ENCODE data around the gene CHRNA5.

DNA sequence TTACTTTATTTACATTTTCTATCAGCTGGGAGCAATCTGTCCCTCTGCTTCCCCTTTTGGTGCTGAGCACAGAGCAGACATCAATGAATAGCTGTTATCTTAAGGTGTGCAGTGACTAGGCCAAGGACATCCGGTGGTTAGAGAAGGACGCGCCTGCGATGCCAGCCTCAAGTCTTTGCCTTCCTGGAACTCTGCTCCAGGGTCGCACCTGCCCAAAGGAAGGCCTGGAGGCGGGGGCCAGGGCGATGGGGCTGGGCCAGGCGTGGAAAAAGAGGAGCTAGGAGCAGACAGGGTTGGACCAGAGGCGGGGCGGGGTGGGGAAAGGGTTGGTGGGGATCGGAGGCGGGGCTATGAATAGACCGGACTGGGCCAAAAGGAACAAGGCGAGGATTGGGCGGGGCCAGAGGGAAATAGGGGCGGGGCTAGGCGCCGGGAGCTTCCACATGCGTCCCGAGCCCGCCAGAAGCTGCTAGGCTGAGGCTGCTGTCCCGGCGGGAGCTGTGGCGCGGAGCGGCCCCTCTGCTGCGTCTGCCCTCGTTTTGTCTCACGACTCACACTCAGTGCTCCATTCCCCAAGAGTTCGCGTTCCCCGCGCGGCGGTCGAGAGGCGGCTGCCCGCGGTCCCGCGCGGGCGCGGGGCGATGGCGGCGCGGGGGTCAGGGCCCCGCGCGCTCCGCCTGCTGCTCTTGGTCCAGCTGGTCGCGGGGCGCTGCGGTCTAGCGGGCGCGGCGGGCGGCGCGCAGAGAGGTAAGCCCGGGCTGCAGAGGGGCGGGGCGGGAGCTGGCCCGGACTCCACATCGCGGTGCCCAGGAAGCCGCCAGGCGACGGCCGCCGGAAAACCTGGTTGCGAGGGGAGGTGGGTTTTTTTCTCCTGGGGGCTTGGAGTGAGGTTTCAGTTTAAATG is at the start of gene CHRNA5:
Gene CHRNA5 (plus strand): TSS at position 442 of the 904 bp plus-strand sequence.
- PRO-cap, 6 experiments: peak in 4 of 6 experiments; most common plus-strand start position 462 of the sequence (in 2); most common minus-strand start position 193 of the sequence (in 1)
- RAMPAGE, long total RNA, 2 experiments: no peak in any of the 2 experiments
- RRBS: 2% methylated on average over 17 of the region's 75 CpGs

- PRO-cap, 6 experiments: no peak in any of the 6 experiments
- RAMPAGE, long total RNA, 2 experiments: no peak in any of the 2 experiments
- RRBS: no CpG with 5 or more reads among the region's 3 CpGs
Observed at GRCh38 chr15:78650966-78651400, 10.0 kb upstream of the CHRNB4 start.

- PRO-cap, 6 experiments: no peak in any of the 6 experiments
- RAMPAGE, long total RNA, 2 experiments: no peak in any of the 2 experiments
- RRBS: no CpG with 5 or more reads among the region's 10 CpGs
Observed at GRCh38 chr15:78726862-78727359, 84.4 kb downstream of the ADAMTS7 start.

GRCh38 chr15:78727599-78728018 is 83.7 kb downstream of the ADAMTS7 start:
- PRO-cap, 6 experiments: no peak in any of the 6 experiments
- RAMPAGE, long total RNA, 2 experiments: no peak in any of the 2 experiments
- RRBS: no CpG with 5 or more reads among the region's 5 CpGs

DNA sequence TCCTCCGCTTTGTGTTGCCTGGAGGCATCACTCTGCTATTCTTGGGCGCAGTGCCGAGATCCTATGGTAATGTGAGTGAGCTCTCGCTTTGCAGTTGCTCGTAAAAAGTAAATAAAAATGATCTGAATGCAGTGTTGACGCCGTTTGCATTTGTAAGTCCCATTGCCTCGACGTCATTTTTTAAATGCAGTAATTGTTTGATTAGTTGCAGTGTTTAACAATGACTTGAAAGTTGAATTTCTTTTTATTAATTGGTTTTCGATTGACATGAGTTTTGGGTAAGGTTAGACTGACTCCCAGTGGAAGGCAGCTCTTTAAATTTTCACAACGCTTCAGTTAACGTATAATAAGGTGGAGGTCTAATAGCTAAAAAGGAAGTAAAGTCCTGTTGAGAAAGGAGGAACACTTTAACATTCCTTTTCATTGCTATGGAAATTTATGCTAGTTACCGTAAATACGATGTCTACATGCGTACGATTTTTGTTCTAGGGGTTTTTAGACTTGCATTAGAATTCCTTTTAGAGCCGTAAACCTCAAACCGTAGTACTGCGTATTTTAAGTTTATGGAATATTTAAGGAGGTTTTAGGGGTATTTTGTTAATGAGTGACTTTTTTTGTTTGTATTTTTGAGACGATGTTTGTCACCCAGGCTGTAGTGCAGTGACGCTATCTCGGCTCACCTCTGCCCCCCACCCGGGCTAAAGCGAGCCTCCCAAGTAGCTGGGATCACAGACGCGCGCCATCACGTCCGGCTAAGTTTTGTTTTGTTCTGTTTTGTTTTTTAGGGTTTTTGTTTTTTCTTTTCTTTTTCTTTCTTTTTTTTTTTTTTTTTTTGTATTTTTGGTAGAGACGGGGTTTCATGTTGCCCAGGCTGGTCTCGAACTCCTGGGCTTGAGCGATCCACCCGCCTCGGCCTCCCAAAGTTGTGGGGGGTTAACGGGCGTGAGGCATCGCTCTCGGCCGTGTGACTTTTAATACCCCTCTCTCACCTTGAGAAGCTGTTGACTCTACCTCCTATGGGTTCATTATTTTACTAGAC is 1.4 kb downstream of the MORF4L1 start:
- PRO-cap, 6 experiments: peak in 2 of 6 experiments; most common minus-strand start position 684 of the sequence (in 2)
- RAMPAGE, long total RNA, 2 experiments: no peak in any of the 2 experiments
- RRBS: no CpG with 5 or more reads among the region's 39 CpGs

DNA sequence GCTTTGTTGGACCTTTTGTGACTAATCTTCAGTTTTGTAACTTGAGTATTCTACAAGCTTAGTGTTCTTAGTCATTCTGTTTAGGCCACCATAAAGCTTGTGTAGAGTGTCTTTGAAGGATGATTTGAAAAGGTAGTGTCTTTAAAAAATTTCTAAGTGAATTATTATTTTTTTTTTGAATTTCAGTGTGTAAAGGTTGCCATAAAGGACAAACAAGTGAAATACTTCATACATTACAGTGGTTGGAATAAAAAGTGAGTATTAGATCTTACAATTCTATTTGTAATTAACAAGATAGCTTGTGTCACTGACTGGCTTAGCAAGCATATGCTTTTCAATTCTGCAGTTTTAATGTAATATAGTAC is 7.6 kb downstream of the MORF4L1 start:
- PRO-cap, 6 experiments: no peak in any of the 6 experiments
- RAMPAGE, long total RNA, 2 experiments: no peak in any of the 2 experiments

GRCh38 chr15:78881802-78882229 is 9.1 kb downstream of the MORF4L1 start:
- PRO-cap, 6 experiments: no peak in any of the 6 experiments
- RAMPAGE, long total RNA, 2 experiments: no peak in any of the 2 experiments
- RRBS: no CpG with 5 or more reads among the region's 1 CpG

GRCh38 chr15:78901976-78902850 is 29.5 kb downstream of the MORF4L1 start:
- PRO-cap, 6 experiments: peak in 3 of 6 experiments; most common plus-strand start chr15:78902407 (in 3)
- RAMPAGE, long total RNA, 2 experiments: no peak in any of the 2 experiments
- RRBS: no CpG with 5 or more reads among the region's 10 CpGs

DNA sequence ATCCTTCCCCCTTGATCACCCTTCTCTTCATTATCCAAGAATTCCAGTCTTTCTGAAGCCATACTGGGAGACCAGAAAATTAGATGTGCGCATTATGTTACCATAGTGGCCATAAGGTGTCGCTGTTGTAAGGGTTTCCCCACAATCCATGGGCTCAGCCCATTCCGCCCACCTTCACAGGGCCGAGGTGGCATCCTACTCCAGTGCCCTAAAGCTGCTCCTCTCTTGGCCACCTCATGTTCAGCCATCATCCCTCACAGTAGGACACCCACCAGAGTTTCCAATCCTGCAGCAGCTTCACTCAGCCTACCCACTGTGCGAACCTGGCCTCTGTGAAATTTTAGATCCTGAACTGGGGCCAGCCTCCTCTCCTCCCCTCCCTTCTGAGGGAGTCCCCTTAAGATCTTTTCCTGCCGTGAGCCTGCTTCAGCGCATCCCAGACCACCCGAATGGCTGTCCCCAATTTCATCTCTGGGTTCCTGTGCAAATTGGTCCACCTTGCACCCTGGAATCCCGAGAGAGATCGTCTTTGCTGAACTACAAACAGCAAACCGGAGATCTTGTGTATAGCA is 34.9 kb downstream of the CTSH start:
- PRO-cap, 6 experiments: no peak in any of the 6 experiments
- RAMPAGE, long total RNA, 2 experiments: no peak in any of the 2 experiments
- RRBS: no CpG with 5 or more reads among the region's 11 CpGs

GRCh38 chr15:79036883-79037263 is 53.7 kb downstream of the RASGRF1 start:
- PRO-cap, 6 experiments: no peak in any of the 6 experiments
- RAMPAGE, long total RNA, 2 experiments: no peak in any of the 2 experiments
- RRBS: no CpG with 5 or more reads among the region's 3 CpGs

GRCh38 chr15:79635148-79635518 is 203.0 kb downstream of the MINAR1 start:
- PRO-cap, 6 experiments: no peak in any of the 6 experiments
- RAMPAGE, long total RNA, 2 experiments: no peak in any of the 2 experiments
- RRBS: no CpG with 5 or more reads among the region's 2 CpGs

- PRO-cap, 6 experiments: peak in 1 of 6 experiments; most common plus-strand start chr15:80402666 (in 1)
- RAMPAGE, long total RNA, 2 experiments: no peak in any of the 2 experiments
- RRBS: no CpG with 5 or more reads among the region's 2 CpGs
Observed at GRCh38 chr15:80402352-80402719, 1.8 kb upstream of the ARNT2 start.

DNA sequence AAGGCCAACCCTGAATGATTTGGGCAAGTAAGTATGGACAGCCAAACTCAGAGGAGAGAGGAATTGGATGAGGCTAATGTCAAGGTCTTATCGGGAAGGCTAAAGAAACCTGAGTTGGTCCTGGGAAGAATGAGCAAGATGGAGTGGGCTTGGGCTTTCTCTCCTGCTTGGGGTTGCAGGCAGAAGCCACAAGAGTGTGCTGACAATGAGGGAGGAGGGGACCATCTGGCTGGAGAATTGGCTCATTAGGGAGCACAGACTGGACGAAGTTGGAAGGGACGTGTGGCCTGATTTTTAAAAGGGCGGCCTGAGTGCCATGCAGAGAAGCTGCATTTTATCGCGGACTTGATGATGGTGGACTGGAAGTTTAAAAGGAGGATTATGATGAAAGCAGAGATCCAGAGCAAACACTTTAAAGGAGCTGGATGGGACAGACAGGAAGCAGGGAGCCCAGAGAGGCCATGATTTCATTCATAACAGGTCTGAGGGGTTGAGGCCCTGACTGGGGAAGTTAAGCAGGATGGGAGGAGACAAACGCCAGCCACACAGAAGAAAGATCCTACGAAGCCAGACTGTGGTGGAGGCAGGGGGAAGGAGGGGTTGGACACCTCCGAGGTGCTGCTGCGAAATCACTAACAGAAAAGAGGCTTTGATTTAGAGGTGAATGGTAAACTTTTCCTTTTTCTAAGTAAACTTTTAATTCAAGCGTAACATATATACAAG is 23.6 kb downstream of the TLNRD1 start:
- PRO-cap, 6 experiments: peak in 3 of 6 experiments; most common plus-strand start position 540 of the sequence (in 2); most common minus-strand start position 484 of the sequence (in 1)
- RAMPAGE, long total RNA, 2 experiments: no peak in any of the 2 experiments
- RRBS: no CpG with 5 or more reads among the region's 11 CpGs

- PRO-cap, 6 experiments: no peak in any of the 6 experiments
- RAMPAGE, long total RNA, 2 experiments: no peak in any of the 2 experiments
- RRBS: no CpG with 5 or more reads among the region's 42 CpGs
Observed at GRCh38 chr15:81994950-81996045, 50.5 kb downstream of the MEX3B start.

DNA sequence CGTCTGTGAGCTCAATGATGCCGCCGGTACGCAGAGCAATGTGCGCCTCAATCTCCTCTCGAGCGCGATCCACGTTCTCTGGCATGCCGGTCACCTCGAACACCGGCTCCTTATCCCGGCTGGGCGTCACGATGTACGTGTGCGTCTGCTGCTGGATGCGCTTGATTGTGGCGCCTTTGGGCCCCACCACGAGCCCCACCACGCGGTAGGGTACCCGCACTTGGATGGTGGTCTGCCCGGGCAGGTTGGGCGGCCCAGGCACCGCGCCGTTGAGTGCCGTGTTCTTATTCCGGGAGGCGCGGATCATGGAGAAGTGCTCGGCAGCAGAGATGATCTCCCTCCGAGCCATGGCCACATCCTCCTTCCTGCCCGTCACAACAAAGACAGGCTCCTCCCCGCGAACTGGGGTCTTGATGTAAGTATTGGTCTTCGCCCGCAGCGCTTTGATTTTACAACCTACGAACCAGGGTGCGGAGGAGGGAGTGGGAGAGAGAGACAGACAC is 1.6 kb downstream of the MEX3B start:
- PRO-cap, 6 experiments: peak in 3 of 6 experiments; most common plus-strand start position 446 of the sequence (in 2); most common minus-strand start position 85 of the sequence (in 2)
- RAMPAGE, long total RNA, 2 experiments: no peak in any of the 2 experiments
- RRBS: 14% methylated on average over 17 of the region's 42 CpGs

GRCh38 chr15:82680458-82681273 is 29.0 kb downstream of the AP3B2 start:
- PRO-cap, 6 experiments: no peak in any of the 6 experiments
- RAMPAGE, long total RNA, 2 experiments: no peak in any of the 2 experiments
- RRBS: 8% methylated on average over 8 of the region's 59 CpGs

GRCh38 chr15:82816633-82817458 is 7.4 kb downstream of the WHAMM start:
- PRO-cap, 6 experiments: no peak in any of the 6 experiments
- RAMPAGE, long total RNA, 2 experiments: no peak in any of the 2 experiments
- RRBS: no CpG with 5 or more reads among the region's 10 CpGs

DNA sequence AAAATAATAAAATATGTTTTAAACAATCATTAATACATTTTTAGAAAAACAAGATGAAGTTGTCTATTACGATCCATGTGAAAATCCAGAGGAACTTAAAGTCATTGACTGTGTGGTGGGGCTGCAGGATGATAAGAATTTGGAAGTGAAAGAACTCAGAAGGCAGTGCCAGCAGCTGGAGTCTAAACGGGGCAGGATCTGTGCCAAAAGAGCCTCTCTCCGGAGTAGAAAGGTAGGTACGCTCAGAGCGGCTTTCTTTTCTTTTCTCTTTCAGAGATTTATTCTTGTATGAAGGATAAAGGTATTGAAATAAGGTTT is 13.6 kb downstream of the WHAMM start:
- PRO-cap, 6 experiments: no peak in any of the 6 experiments
- RAMPAGE, long total RNA, 2 experiments: no peak in any of the 2 experiments
- RRBS: no CpG with 5 or more reads among the region's 5 CpGs

DNA sequence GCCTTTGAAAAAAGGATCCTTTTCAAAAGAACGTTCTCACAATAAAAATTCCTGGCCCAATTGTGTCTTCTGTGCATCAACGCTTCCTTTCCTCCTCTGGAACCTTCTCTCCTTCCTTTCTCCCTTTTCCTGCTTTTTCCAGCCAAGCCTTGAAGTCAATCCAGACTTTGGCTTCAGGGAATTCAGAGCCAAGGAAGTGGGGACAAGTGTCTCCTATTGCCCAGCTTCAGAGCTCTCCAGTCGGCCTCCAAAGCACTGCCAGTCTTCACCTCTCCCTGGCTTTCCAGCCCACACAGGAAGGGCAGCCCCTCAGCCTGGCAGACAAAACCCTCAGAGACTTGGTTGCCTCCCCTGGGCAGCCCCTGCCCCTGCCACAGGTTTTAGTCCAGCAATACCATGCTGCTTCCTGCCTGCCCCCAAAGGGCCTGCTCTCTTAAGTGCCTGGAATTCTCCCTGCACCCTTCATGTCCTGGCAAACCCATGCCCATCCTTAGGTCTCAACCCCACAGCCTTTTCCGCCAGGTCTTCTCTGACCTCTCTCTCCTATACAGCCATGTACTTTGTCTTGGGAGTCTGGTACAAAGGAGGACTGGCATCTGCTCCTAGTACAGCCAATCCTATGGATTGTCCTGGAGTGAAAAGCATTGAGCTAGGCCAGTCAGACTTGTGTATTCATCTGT is 26.8 kb downstream of the WHAMM start:
- PRO-cap, 6 experiments: no peak in any of the 6 experiments
- RAMPAGE, long total RNA, 2 experiments: no peak in any of the 2 experiments
- RRBS: no CpG with 5 or more reads among the region's 4 CpGs

- PRO-cap, 6 experiments: no peak in any of the 6 experiments
- RAMPAGE, long total RNA, 2 experiments: start-site peak on the minus strand in 1 of 2 experiments, at chr15:83017474-83017666 at its widest, 29 to 64 reads per replicate
- RRBS: no CpG with 5 or more reads among the region's 4 CpGs
Observed at GRCh38 chr15:83017004-83018267, 6.0 kb upstream of the C15orf40 start.